ENCODE results near the genes RPS27 and TPM3.

DNA sequence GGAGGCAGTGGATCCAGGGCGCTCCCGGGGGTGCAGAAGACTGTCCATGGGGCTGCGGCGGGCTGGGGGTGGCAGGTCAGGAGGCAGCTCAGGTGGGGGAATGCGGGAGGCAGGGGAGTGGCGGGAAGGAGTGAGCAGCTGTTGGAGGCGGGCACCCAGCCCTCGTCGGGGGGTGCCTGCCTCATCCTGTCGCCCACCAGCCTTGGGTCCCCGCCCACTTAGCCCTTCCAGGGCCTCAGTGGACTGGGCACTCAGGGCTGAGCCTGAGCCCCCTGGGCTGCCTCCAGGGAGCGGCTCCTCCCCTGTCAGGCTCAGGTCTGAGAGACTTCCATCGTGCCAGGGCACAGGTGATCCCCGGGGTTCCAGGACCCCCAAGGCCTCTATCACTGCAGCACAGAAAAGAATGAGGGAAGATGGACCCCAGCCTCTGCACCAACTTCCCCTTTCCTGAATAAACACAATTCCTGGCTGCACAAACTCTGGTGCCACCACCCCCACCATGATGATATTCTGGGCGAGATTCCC is 10.8 kb upstream of the GATAD2B start:
- PRO-cap, 3 experiments, result no peak in any of the 3 experiments
- RAMPAGE, long total RNA, result no peak
- RRBS, 2 experiments, result no CpG with 5 or more reads among the region's 15 CpGs

- PRO-cap, 3 experiments, result no peak in any of the 3 experiments
- RAMPAGE, long total RNA, result no peak
- RRBS, 2 experiments, result no CpG with 5 or more reads among the region's 7 CpGs
Observed at GRCh38 chr1:153981585-153982433, 4.3 kb downstream of the RAB13 start.

DNA sequence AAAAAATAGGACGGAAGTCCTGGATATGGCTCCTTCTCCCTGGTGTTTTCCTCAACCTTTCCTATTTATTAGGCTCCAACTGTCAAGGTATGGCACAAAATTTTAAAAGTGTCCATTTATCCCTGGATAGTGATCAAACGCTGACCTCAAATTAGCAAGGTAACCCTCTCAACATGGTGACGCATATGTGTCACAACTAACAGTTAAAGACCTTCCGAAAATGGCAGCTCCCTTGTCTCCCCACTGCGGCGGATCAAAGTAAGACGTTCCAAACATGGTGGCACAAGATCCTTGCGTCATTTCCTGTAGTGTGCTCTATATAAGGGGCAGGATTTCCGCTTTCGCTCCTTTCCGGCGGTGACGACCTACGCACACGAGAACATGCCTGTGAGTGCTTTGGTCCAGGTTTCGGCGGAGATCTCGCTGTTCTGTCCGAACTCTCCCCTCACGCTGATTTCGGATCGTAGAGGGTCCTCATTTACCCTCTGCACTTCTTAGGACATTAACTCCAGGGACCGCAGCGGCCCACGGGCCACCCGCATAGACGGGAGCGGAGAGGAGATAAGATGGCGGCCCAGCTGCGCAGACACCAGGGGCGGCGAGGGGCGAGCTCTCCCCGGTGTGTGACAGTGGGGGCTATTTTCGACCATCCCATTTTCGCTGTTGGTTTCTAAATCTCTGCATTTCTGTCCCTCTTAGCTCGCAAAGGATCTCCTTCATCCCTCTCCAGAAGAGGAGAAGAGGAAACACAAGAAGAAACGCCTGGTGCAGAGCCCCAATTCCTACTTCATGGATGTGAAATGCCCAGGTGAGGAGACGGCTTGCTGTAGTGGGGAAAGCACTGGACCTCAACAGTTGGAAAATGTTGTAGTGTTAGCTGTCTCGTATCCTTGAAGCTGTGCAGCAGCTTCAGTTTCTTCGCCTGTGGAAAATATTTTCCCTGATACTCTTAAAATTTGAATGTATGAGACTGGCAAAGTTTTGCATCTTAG is at the start of gene RPS27:
TSS of gene RPS27 (plus strand) at position 347 of the 992 bp plus-strand sequence.
- PRO-cap, 3 experiments, result peak in 3 of 3 experiments; most common plus-strand start position 347 of the sequence (in 2); most common minus-strand start position 245 of the sequence (in 1)
- RAMPAGE, long total RNA, result start-site peak on the plus strand centred at position 351 of the sequence, 7 bp wide, 4,523 and 70 reads in 2 replicates
- RRBS, 2 experiments, result no CpG with 5 or more reads among the region's 41 CpGs

DNA sequence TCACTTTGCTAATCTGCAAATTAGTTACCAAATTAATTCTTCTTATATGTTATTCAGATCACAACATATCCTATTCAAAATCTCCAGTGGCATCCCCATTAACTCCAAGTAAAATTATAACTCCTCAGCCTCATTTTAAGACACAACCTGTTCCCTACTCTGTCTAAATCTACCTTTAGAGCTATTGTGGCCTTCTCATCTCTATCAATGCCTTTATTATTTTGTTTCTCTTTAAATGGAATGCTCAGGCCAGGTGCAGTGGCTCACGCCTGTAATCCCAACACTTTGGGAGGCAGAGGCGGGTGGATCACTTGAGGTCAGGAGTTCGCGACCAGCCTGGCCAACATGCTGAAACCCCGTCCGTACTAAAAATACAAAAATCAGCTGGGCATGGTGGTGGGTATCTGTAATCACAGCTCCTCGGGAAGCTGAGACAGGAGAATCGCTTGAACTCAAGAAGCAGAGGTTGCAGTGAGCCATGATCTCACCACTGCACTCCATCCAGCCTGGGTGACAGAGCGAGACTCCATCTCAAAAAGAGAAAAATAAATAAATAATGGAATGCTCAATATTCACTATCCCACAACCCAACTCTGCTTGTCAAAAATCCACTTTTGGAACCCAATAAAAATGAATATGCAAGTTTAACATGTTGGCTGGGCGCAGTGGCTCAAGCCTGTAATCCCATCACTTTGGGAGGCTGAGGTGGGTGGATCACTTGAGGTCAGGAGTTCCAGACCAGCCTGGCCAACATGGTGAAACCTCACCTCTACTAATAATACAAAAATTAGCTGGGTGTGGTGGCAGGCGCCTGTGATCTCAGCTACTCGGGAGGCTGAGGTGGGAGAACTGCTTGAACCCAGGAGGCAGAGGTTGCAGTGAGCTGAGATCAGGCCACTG is 26.8 kb downstream of the TPM3 start:
- PRO-cap, 3 experiments, result no peak in any of the 3 experiments
- RAMPAGE, long total RNA, result no peak
- RRBS, 2 experiments, result no CpG with 5 or more reads among the region's 12 CpGs

GRCh38 chr1:154167632-154168008 is 24.3 kb downstream of the TPM3 start:
- PRO-cap, 3 experiments, result no peak in any of the 3 experiments
- RAMPAGE, long total RNA, result no peak
- RRBS, 2 experiments, result no CpG with 5 or more reads among the region's 3 CpGs

DNA sequence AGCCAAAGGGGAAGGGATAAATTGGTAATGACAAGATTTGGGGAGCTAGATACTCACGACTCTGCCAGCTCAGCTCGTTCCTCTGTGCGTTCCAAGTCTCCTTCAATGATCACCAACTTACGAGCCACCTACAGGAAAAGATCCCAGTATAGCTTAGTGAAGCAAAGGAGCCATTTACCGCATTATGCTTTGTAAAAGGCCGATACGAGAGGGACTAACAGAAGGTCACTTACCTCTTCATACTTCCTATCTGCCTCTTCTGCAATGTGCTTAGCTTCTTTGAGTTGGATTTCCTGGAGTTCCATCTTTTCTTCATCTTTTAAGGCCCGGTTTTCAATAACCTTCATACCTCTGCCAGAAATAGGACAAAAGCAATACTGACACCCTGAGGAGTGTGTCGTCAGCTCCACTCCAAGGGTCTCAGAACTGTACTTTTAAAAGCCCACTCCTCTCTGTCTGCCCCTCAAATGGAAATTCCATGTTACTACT is 19.0 kb downstream of the TPM3 start:
- PRO-cap, 3 experiments, result no peak in any of the 3 experiments
- RAMPAGE, long total RNA, result no peak
- RRBS, 2 experiments, result no CpG with 5 or more reads among the region's 9 CpGs

DNA sequence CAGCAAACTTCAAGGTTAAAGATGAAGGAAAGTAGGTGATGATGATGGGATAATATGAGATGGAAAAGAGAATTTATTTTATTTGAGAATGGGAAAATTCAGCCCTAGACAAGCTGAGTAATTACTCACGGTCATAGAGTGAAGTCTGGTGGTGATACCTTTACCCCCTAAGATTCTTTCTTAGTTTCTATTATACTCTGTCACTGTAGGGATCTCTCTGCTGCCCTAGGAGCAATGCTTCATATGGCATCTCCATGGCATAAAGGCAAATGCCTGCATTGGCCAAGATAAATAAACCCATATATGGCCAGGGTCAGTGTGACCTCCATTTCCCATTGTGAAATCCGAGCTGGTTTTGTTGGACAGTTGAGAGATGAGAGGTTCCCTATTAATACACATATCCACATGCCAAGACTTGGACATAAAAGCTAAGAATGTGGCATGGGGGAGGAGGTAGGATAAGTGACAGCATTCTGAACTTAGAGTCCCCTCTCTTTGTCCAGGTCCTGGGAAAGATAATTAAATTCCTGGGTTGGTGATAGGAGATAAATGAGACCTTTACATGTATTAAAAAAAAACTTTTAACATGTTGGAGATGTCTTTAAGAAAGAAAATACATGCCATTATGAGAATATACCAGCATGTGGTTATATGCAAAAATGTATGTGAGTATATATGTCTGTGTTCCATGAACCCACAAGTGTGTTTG is 1.3 kb downstream of the TPM3 start:
- PRO-cap, 3 experiments, result peak in 2 of 3 experiments; most common plus-strand start position 439 of the sequence (in 1); most common minus-strand start position 236 of the sequence (in 1)
- RAMPAGE, long total RNA, result no peak
- RRBS, 2 experiments, result no CpG with 5 or more reads among the region's 2 CpGs

DNA sequence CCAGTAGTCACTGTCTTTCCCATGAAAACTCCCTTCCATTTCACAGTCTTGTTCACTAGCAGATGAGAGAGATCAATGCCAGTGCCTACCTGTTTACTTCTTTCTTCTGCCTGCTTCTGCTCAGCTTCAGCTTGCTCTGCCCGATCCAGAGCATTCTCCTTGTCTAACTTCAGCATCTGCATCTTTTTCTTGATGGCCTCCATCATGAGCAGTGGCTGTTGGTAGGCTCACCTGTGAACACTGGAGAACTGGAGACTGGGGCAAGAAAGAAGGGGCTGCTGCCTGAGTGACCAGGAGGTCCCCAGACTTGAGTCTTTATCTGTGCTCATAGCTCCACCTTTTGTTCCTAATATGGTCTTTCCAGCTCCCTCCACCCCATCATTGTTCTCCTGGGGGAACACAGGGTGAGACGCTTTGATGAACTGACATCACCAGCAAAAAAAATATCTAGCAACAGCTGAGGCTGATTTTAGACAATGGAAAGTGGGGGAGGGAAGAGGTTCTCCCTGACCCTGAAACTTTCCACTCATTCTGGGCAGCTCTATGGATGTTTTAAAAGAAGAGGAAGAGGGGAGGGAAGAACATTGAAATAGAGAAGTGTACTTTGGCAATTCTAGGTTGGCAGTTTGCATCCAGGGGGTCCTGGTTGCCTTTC is at the start of gene TPM3:
TSS of gene TPM3 (minus strand) at position 288 of the 655 bp plus-strand sequence.
- PRO-cap, 3 experiments, result peak in 2 of 3 experiments; most common plus-strand start position 378 of the sequence (in 1); most common minus-strand start position 288 of the sequence (in 2)
- RAMPAGE, long total RNA, result no peak
- RRBS, 2 experiments, result no CpG with 5 or more reads among the region's 2 CpGs

DNA sequence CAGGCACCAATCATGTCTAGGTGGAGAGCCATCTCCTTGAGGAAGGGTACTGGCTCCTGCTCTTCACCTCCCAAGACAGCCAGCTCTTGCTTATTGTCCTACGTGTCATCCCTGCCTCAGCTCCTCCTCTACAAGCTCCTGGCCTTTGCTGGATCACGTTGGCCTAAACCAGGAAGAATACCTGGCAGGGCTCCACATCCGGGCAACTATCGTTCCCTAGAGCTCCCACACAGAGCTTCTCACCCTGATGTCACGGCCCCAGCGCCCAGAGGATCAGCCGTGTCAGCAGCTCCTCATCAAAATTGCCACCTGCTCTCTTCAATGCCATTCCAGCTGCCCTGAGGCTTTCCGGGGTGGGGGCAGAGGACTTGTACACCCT is 1.9 kb upstream of the TPM3 start:
- PRO-cap, 3 experiments, result peak in 3 of 3 experiments; most common plus-strand start position 247 of the sequence (in 2); most common minus-strand start position 77 of the sequence (in 3)
- RAMPAGE, long total RNA, result no peak
- RRBS, 2 experiments, result 17% methylated on average over 1 of the region's 8 CpGs; no CpG with 5 or more reads in 1 of the 2 experiments

GRCh38 chr1:154219060-154219469 is 1.3 kb downstream of the C1orf43 start:
- PRO-cap, 3 experiments, result no peak in any of the 3 experiments
- RAMPAGE, long total RNA, result no peak
- RRBS, 2 experiments, result no CpG with 5 or more reads among the region's 2 CpGs

- PRO-cap, 3 experiments, result no peak in any of the 3 experiments
- RAMPAGE, long total RNA, result no peak
- RRBS, 2 experiments, result no CpG with 5 or more reads among the region's 21 CpGs
Observed at GRCh38 chr1:154342695-154343451, 17.5 kb downstream of the ATP8B2 start.

- PRO-cap, 3 experiments, result no peak in any of the 3 experiments
- RAMPAGE, long total RNA, result no peak
- RRBS, 2 experiments, result no CpG with 5 or more reads among the region's 3 CpGs
Observed at GRCh38 chr1:154354498-154354908, 29.2 kb downstream of the ATP8B2 start.

GRCh38 chr1:154440989-154441508 is 35.9 kb downstream of the IL6R start:
- PRO-cap, 3 experiments, result no peak in any of the 3 experiments
- RAMPAGE, long total RNA, result no peak
- RRBS, 2 experiments, result no CpG with 5 or more reads among the region's 3 CpGs

DNA sequence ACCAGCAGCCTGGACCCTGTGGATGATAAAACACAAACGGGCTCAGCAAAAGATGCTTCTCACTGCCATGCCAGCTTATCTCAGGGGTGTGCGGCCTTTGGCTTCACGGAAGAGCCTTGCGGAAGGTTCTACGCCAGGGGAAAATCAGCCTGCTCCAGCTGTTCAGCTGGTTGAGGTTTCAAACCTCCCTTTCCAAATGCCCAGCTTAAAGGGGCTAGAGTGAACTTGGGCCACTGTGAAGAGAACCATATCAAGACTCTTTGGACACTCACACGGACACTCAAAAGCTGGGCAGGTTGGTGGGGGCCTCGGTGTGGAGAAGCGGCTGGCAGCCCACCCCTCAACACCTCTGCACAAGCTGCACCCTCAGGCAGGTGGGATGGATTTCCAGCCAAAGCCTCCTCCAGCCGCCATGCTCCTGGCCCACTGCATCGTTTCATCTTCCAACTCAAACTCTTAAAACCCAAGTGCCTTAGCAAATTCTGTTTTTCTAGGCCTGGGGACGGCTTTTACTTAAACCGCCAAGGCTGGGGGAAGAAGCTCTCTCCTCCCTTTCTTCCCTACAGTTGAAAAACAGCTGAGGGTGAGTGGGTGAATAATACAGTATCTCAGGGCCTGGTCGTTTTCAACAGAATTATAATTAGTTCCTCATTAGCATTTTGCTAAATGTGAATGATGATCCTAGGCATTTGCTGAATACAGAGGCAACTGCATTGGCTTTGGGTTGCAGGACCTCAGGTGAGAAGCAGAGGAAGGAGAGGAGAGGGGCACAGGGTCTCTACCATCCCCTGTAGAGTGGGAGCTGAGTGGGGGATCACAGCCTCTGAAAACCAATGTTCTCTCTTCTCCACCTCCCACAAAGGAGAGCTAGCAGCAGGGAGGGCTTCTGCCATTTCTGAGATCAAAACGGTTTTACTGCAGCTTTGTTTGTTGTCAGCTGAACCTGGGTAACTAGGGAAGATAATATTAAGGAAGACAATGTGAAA is 36.3 kb upstream of the TDRD10 start:
- PRO-cap, 3 experiments, result no peak in any of the 3 experiments
- RAMPAGE, long total RNA, result no peak
- RRBS, 2 experiments, result no CpG with 5 or more reads among the region's 14 CpGs

DNA sequence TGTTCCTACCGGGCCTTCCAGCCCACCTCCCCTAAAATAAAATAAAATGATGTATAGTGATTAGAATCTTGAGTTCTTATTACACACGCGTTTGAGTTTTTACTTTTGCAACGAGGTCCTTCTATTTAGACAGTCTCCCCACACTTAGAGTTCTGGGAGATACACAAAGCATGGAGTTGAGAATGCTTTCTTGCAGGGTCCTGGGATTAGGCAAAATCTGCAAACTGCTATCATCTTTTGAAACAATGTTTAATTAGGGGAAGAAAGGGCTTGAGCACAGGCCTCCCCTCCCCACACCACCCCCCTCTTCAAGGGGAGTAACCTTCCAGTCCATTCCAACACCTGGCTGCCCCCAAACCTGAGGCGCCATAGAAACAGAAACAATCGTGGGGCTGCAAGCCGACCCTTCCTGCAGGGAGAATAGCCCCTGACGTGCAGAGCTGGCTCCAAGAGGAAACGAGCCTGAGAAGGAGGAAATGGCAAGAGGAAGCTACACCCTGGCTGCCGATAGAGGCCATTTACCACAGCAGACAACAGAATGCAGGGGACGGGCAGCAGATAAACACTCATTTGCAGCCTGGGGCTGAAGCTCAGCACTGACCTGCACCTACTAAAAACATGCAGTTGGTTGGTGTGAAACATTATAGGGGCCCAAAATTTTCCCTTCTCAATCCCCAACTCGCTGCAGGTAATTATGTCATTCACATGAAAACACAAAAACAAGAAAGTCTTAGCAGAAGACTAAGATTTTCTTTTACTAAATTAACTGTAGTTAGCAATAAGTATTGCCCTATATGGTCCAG is 8.8 kb upstream of the TDRD10 start:
- PRO-cap, 3 experiments, result peak in 3 of 3 experiments; most common plus-strand start position 536 of the sequence (in 3); most common minus-strand start position 319 of the sequence (in 1)
- RAMPAGE, long total RNA, result no peak
- RRBS, 2 experiments, result no CpG with 5 or more reads among the region's 12 CpGs

GRCh38 chr1:154813012-154813944 is 56.8 kb downstream of the KCNN3 start:
- PRO-cap, 3 experiments, result peak in 1 of 3 experiments; most common plus-strand start chr1:154813827 (in 1); most common minus-strand start chr1:154813612 (in 1)
- RAMPAGE, long total RNA, result no peak
- RRBS, 2 experiments, result no CpG with 5 or more reads among the region's 22 CpGs

GRCh38 chr1:154865187-154865921 is 4.7 kb downstream of the KCNN3 start:
- PRO-cap, 3 experiments, result no peak in any of the 3 experiments
- RAMPAGE, long total RNA, result no peak
- RRBS, 2 experiments, result no CpG with 5 or more reads among the region's 6 CpGs

DNA sequence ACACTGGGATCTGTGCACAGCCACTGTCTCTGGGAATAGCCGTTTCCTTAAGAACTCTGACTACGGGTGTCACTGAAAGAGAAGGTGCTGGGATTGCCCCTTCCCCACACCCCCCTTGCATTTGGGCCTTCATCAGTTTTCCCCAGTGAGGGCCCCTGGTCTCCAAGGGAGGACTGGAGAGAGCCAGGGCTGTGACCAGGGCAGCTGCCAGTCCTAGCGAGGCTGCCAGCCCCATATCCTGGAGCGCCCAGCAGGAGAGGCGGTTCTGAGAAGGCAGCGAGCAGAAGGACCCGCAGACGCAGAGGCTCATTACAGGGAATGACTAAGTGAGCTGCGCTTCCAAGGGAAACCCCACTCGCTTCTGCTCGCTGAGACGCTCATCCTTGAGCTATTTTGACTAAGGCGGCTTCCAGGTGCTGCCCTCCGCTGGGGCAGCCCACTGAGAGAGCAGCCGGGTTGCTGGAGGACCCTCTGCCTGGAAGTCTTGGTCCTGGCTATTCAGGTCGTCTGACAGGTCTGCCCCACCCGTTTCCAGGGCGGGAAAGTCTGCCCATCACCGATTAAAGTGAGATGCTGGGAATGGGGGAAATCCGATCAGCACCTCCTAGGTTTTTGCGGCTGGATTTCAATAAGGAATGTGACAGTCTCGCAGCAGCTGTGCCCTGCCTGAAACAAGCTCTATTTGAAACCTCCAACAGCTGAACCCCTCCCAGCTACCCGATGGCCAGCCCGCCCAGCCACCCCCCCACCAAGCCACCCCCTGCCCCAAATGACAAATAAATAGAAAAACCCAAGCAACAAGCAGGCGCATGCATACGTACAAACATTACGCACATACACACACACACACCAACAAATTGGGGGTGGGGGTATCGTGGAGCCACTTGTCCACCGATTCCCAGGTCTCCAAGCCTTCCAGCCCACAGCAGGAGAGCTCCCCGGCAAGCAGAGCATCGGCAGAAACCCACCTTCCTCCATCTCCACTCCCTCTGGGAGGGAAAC is 2.8 kb downstream of the KCNN3 start:
- PRO-cap, 3 experiments, result peak in 3 of 3 experiments; most common plus-strand start position 325 of the sequence (in 1); most common minus-strand start position 320 of the sequence (in 3)
- RAMPAGE, long total RNA, result no peak
- RRBS, 2 experiments, result 0% methylated on average over 2 of the region's 31 CpGs; no CpG with 5 or more reads in 1 of the 2 experiments

GRCh38 chr1:154941277-154941856 is 4.8 kb upstream of the PMVK start:
- PRO-cap, 3 experiments, result no peak in any of the 3 experiments
- RAMPAGE, long total RNA, result no peak
- RRBS, 2 experiments, result no CpG with 5 or more reads among the region's 4 CpGs

GRCh38 chr1:154951892-154952732 is 3.8 kb downstream of the PBXIP1 start:
- PRO-cap, 3 experiments, result no peak in any of the 3 experiments
- RAMPAGE, long total RNA, result no peak
- RRBS, 2 experiments, result 61% methylated on average over 1 of the region's 18 CpGs; no CpG with 5 or more reads in 1 of the 2 experiments